Cardiac fibroblast (primary cell): ENCODE data around the genes RBP7 and CORT.

DNA sequence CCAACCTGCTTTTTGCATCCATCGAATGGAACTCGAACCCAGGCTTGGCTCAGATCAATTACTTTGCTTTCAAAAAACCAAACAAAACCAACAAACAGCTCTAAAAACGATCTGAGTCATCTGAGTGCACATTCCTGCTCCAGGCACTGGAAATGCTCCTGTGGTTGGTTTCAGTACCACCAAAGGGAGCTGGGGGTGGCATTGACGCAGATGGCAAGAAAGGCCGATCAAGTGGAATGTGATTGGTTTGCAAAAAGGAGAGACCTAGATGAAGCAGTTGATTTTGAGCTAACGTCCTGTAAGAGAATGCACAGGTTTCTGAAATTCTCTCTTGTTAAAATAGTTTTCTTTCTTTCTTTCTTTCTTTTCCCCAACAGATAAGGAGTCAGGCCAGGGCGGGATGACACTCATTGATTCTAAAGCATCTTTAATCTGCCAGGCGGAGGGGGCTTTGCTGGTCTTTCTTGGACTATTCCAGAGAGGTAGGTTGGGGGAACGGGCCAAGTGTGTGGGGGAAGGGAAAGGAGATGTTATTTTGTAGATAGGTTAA, 39.6 kb downstream of the PIK3CD start:
- RRBS: no CpG with 5 or more reads among the region's 9 CpGs

DNA sequence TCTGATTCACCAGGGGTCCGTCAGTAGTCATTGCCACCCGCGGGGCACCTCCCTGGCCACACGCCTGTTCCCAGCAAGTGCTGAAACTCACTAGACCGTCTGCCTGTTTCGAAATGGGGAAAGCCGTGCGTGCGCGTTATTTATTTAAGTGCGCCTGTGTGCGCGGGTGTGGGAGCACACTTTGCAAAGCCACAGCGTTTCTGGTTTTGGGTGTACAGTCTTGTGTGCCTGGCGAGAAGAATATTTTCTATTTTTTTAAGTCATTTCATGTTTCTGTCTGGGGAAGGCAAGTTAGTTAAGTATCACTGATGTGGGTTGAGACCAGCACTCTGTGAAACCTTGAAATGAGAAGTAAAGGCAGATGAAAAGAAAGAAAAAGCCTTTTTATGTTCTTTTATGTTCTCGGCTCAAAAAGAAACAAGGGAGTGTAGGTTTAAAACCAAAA, 77.0 kb downstream of the PIK3CD start:
- RRBS: no CpG with 5 or more reads among the region's 16 CpGs

GRCh38 chr1:9850450-9851419, 27.0 kb upstream of the CLSTN1 start:
- RRBS: 50% methylated on average over 2 of the region's 24 CpGs

DNA sequence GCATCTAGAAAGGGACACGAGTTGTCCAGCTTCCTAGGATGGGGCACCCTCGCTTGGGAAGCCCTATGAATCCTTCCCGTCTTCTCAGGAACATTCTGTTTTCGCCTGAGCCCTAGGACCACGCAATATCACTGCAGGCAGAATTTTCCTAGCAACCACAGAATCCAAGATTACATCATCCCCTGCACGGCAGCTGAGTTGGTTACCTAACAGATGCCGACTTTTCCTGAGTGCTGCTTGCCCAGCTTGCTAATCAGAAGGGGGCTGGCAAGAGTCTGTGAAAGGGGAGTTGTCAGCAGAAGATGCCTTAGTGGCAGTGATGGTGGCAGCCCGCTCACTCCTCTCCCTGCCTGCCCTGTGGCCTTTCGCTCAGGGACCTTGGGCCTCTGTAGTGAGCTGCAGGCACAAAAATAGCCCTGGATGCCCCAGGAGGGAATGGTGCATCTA, 28.7 kb upstream of the CLSTN1 start:
- RRBS: no CpG with 5 or more reads among the region's 9 CpGs

- RRBS: no CpG with 5 or more reads among the region's 14 CpGs
These were observed 38.0 kb downstream of the CTNNBIP1 start for GRCh38 chr1:9871955-9872622.

GRCh38 chr1:9873329-9874410, 36.4 kb downstream of the CTNNBIP1 start:
- RRBS: no CpG with 5 or more reads among the region's 13 CpGs

GRCh38 chr1:9900241-9901025, 9.6 kb downstream of the CTNNBIP1 start:
- RRBS: no CpG with 5 or more reads among the region's 16 CpGs

GRCh38 chr1:9996895-9997541, at the start of gene RBP7:
Gene RBP7, plus strand, starts transcription at chr1:9997228.
- RRBS: no CpG with 5 or more reads among the region's 60 CpGs

DNA sequence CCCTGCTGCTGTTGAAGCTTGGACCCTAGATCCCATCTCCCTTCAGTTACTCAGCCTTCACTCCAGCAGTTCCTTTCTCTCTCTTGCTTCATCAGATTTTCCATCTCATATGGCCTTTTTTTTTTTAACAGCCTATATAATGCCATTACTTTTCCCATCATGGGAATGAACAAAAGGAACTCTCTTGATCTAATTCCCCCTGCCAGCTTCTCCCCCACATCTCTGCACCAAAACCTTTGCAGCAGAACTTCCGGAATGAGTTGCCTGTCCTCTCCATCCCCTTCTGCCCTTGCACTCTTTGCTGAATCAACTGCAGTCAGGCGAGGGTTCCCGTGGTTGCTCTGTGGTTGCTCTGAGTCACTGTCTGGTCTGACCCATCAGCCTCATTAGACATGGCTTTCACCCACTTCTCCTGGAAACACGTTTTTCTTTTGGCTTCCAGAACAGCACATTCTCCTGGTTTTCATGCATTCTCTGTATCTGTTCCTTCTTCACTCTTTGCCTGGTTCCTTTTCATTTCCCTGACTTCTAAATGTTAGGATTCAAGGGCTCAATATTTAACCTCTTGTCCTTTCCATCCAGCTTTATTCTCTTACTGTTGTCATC, 41.6 kb downstream of the UBE4B start:
- RRBS: no CpG with 5 or more reads among the region's 4 CpGs

DNA sequence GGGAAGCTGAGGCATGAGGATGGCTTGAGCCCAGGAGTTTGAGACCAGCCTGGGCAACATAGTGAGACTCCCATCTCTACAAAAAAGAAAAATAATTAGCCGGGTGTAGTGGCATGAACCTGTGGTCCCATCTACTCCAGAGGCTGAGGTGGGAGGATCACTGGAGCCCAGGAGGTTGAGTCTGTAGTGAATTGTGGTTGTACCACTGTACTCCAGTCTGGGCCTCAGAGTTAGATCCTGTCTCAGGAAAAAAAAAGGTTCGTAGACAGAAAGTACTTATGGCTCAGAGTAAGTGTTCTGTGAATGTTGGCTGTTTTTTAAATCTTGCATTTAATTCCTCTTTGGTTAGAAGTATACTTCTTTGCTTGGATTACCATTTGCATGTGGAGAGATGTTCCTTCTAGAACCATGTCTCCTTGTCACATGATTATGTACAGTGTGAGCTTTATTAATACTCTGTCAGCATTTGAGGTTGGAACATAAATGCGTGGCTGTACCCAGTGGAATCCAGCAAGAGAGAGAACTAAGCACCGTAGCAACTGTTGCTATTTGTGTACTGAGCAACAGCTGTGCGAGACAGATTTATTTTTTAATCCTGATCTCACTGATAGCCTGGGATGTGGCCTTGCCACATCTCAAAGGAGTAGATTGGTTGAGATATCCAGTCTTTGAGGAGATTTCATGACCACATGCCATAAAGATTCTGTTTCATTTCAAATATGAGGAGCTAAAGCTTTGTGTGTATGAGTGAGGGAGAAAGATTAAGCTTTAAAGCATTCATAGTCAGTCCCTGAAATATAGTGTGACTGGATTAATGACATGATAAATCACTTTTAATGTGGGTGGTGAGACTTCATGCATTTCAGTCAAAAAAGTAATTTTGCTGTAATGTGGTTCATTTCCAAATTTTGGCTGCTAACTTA, 43.3 kb downstream of the KIF1B start:
- RRBS: no CpG with 5 or more reads among the region's 5 CpGs

DNA sequence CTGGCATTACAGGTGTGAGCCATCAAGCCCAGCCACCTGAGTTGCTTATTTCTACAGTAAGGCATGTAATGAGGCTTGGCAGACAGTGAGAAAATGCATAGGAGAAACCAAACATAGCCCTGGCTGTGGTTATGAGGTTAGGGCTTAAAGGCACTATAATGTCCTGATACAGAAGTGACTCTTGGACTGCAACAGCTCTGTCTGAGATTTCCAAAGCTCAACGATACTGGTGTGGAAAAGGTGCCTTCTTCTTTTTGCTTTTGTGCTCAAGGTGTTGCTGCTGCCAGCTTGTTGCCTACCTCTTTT, 70.1 kb downstream of the KIF1B start:
- RRBS: no CpG with 5 or more reads among the region's 1 CpG

DNA sequence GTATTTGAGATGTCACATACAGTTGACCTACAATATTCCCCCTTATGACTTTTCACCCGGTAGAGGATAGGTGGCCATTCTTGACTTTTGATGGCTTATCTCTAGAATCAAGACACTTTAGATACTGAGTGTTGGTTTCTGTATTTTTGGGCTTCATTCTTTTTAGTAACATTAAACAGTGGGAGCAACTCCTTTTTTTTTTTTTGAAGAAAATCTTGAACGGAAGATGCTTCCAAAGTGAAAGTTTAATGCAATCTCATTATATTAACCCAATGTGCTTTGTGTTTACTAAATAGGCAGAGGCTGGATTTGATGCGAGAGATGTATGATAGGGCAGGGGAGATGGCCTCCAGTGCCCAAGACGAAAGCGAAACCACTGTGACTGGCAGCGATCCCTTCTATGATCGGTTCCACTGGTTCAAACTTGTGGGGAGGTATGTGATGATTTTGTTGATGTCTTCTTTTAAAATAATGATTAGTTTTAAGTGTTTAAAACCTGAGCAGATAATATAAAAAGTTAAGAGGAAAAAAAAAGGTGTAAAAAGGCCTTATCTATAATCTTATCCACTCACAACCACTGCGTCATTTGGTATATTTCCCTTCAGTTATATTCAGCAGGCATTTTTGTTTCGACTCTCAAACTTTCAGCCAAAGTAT, 74.3 kb upstream of the PGD start:
- RRBS: no CpG with 5 or more reads among the region's 9 CpGs

- RRBS: 76% methylated on average over 4 of the region's 21 CpGs
These were observed at the start of gene CORT for GRCh38 chr1:10449761-10450432. Gene CORT, plus strand, starts transcription at chr1:10450031.

GRCh38 chr1:10457135-10457706, 7.4 kb downstream of the CORT start:
- RRBS: no CpG with 5 or more reads among the region's 12 CpGs

GRCh38 chr1:10642165-10642795, 154.2 kb downstream of the CASZ1 start:
- RRBS: 39% methylated on average over 7 of the region's 36 CpGs

DNA sequence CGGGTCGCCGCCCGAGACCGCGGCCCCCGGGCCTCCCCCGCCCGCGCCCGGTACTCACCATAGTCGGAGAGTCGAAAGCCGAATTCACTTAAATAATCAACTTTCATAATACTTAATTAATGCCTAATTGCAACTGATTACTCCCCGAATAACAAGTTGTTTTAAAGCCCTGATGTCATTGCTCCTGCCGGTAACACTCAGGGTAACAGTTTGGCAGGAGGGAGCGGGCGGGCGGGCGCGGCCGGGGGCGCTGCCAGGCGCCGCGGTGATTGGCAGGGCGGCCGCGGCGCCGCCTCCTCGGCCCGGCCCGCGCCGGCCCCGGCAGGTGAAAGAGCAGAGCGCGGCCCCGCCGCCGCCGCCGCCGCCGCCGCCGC, 102.2 kb downstream of the CASZ1 start:
- RRBS: 1% methylated on average over 25 of the region's 48 CpGs

GRCh38 chr1:10778480-10779703, 17.6 kb downstream of the CASZ1 start:
- RRBS: 73% methylated on average over 2 of the region's 40 CpGs

GRCh38 chr1:10856057-10856413, 59.6 kb upstream of the CASZ1 start:
- RRBS: no CpG with 5 or more reads among the region's 9 CpGs

DNA sequence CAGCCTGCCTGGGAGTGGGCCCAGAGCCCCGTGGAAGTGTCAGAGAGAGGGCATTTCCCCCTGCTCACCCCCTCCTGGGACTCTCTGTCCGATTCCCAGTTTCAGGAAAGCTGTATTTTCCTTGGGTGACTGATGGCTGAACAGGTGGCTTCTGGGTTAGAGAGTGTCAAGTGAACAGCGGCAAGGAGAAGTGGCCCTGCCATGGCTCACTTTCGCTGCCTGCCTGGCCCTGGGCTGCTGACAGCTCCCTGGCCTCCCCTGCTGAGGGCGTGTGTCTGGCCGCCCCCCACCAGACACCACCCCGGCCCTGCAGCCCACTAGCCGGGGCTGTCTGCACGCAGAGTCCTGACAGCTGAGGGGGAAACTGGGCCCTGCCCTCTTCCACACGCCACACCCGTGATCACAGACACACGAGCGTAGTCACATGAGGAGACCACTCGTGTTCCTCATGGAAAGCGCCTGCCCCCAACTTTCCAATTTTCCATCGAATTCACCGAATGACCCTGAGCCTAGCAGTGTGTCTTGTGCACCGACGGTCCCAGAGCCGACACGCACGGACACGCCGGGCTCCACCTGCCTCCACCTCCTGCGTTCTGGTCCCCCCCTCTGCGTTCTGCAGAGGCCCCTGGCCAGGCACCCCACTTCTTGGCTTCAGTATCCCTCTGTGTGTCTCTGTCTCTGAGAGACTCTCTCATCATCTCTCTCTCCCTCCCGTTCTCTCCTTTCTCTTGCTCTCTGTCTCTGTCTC, 60.6 kb upstream of the CASZ1 start:
- RRBS: no CpG with 5 or more reads among the region's 27 CpGs

DNA sequence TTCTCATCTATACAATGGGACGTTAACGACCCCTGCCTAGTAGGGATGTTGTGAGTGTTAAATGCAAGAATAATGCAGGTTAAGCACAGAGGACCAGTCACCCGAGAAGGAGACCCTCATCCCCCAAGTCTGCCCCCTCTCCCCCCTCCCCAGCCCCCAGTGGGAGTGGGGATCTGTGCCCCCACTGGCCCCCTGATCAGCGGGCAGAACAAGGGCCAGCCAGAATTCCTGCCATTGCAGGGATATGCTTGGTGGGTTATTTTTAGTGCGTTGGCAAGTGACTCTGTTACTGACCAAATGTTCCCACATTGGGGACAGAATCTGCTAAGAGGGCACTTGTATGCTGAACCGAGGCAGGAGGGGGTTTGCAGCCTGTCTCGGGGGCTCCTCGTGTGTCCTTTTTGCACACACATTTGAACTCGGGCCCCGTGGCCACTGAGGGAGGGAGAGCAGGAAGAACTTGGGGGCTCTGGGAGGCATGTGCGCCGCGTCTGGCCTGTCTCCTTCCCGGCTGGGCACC, 66.3 kb upstream of the CASZ1 start:
- RRBS: no CpG with 5 or more reads among the region's 14 CpGs